Rectum (tissue), 1 donor: ENCODE data around the gene TMEM132C.

DNA sequence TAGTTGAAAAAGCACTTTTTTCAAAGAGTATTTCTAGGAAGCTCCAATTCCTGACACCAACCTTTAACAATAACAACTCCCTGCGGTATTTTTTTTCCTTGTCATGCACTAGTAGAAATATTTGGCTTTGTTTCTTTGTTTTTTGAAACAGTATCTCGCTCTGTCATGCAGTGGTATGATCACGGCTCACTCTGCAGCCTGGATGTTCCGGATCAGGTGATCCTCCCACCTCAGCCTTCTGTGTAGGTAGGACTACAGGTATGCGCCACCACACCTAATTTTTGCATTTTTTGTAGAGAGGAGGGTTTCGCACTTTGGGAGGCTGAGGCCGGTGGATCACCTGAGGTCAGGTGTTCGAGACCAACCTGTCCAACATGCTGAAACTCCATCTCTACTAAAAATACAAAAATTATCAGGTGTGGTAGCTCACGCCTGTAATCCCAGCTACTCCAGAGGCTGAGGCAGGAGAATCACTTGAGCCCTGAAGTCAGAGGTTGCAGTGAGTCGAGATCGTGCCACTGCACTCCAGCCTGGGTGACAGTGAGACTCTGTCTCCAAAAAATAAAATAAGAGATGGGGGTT lies 3.9 kb upstream of the UBC start:
- PRO-cap: unidirectional peak, minus-strand start at position 204 of the sequence

DNA sequence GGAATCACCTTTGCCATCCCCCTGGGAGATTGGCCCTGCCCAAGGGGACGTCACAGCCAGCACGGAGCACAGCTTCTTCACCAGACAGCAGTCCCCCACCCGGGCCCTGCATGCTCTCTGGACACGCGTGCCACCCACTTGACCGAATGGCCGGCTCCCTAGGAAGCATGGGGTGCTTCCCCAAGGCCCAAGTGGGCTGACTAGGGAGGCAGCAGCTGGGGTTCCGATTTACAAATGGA lies 17.3 kb downstream of the DHX37 start:
- PRO-cap: no peak

- PRO-cap: no peak
Observed at GRCh38 chr12:125076296-125076891, 11.2 kb downstream of the AACS start.

DNA sequence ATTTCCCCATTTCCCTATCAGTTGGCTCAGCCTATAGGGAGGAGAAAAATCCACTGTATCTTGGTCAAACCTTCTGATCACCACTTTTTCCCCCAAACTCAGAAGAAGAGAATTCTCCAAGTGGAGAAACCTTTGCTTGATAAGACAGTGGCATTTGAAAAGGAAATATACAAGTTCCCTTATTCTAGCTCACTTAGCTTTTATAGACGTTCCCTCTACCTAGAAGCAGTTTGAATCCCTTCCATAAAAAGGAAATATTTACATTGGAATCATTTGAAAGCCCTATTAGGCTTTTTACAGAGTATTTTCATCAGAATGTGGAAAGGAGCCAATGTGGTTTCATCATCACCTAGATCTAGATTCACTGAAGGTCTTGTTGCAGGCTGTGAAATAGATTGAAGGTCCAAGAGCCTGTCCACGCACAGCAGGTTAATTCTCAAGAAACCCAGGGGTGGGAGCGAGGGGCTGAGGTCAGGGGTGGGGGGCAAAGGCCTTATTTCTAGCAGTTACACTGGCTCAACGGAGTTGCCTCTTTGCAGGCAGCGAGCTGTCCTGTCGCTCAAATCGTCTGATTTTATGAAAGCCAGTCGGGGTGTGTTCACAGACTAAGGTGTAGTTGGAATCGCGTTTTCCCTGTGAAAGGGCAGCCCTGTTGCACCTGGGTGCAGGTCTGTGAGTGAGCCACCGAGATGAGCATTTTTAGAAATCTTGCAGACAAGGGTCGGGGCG lies 45.5 kb downstream of the AACS start:
- PRO-cap: unidirectional peak, plus-strand start at position 393 of the sequence; unidirectional peak, minus-strand start at position 570 of the sequence

DNA sequence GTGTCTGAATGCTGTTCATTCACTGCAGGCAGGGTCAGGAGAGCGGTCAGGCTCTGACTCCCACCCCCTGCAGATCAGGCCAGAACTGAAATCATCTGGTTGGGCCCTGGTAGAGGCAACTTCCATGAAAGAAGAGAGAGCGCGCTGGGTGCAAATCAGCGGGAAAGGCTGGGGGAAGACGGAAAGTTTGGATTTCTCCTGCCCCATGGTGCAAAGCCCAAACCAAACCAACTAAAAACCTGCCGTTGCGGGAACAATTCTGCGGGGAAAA lies 1539.5 kb downstream of the TMEM132B start:
- PRO-cap: unidirectional peak, plus-strand start at position 135 of the sequence

DNA sequence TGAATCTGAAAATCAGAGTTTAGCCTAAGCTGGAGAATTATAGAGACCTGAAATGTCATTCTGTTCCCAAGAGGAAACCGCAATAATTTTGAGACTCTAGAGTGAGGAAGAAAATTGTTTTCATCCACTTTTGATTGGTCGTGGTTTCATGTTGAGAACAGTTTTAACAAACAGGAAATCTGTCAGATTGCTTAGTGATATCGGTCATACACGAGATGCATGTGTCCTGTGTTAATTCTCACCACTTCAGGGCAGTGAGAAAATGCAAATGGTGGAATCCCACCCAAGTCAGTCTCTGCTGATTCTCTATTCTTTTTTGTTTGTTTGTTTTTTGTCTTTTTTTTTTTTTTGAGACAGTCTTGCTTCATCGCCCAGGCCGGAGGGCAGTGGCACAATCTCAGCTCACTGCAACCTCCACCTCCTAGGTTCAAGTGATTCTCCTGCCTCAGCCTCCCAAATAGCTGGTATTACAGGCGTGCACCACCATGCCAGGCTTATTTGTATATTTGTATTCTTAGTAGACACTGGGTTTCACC lies 1498.4 kb upstream of the TMEM132C start:
- PRO-cap: unidirectional peak, plus-strand start at position 254 of the sequence

DNA sequence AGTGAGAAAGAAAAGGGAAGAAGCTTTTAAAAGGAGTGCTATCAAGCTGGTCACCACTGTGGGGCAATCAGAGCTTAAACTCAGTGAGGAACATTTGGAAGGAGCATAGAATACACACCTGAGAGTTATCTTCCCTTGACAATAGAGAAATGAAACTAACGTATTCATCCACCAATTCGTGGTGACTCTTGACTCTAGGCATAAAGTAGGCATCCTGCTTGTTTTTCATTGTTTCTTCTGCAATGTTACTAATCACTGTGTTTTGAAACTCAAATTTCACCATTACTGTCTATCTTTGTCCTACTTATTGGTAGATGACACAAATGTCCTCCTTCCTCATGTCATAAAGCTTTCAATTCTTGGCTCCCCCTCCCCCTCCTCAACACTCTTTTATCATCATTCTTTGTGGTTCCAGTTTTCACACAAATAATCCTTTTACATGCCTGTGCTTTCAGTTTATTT lies 1340.6 kb upstream of the TMEM132C start:
- PRO-cap: no peak

GRCh38 chr12:127165393-127165892 lies 1101.5 kb upstream of the TMEM132C start:
- PRO-cap: no peak

DNA sequence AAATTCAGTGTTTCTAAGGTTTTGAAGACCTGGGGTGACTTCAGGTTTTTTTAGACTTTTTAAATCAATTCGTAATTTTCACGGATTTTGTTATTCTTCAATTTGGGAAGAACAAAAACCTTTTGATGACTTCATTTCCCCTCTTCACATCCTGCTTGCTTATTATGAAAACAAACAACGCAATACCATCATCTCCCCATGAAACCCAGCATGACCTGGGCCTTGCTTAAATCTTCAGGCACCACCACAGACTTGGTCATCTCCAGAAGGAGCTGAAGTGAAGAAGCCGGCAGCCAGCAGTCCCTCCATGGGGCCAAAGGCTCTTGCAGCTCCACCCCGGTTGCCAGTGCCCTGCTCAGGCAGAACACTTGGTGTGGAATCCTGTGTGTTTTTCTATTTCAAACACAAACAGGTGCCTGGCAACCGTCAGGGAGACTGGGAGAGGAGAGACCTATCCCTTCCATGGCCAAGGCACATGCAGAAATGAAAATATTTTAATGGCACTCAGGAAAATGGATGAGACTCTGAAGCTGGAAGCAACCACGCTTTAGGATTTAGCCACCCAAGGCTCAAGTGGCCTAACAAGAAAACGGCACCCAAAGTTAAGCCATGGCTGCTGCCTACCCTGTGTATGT lies 982.9 kb upstream of the TMEM132C start:
- PRO-cap: no peak

GRCh38 chr12:127284675-127285360 lies 982.2 kb upstream of the TMEM132C start:
- PRO-cap: no peak

- PRO-cap: no peak
Observed at GRCh38 chr12:127488948-127489262, 778.1 kb upstream of the TMEM132C start.

DNA sequence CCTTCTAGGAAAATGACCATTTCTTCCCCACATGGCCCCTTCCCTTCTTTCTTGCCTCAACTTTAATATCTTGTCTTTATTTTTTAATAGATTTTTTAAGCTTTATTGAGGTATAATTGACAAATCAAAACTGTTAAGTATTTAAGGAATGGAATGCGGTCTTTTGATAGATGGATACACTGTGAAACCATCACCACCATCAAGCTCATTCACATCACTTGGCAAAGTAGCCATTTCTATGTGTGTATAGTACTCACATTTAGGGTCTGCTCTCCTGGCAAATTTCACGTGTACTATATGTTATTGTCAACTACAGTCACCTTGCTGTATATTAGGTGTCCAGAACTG lies 442.2 kb upstream of the TMEM132C start:
- PRO-cap: no peak

- PRO-cap: no peak
Observed at GRCh38 chr12:127829594-127829793, 437.5 kb upstream of the TMEM132C start.

GRCh38 chr12:128266669-128267487 lies at the start of gene TMEM132C:
TSS of gene TMEM132C (plus strand) at chr12:128267170.
- PRO-cap: no peak

- PRO-cap: bidirectional peak, plus-strand start at chr12:128604001, minus-strand start at chr12:128603726
Observed at GRCh38 chr12:128603811-128604302, 219.9 kb downstream of the SLC15A4 start.

GRCh38 chr12:129530783-129531488 lies 372.9 kb downstream of the TMEM132D start:
- PRO-cap: bidirectional peak, plus-strand start at chr12:129531259, minus-strand start at chr12:129531150

DNA sequence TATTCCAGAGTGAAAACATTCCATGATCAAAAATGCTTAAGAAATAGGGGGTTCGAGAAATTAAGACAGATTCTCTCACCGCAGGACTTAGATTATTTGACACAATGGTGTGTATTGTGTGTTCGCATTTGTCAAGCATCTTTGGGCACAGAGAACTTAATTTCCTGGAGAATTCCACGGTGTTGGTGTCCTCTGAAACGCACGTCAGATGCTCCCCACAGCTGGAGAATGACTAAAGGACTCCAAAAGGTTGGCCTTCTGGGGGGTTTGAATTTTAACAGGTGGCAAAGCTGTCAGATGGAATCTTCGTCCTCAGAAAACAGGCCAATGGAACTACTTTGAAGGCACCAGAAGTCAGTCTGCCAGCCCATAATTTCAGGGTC lies 82.7 kb downstream of the TMEM132D start:
- PRO-cap: no peak

DNA sequence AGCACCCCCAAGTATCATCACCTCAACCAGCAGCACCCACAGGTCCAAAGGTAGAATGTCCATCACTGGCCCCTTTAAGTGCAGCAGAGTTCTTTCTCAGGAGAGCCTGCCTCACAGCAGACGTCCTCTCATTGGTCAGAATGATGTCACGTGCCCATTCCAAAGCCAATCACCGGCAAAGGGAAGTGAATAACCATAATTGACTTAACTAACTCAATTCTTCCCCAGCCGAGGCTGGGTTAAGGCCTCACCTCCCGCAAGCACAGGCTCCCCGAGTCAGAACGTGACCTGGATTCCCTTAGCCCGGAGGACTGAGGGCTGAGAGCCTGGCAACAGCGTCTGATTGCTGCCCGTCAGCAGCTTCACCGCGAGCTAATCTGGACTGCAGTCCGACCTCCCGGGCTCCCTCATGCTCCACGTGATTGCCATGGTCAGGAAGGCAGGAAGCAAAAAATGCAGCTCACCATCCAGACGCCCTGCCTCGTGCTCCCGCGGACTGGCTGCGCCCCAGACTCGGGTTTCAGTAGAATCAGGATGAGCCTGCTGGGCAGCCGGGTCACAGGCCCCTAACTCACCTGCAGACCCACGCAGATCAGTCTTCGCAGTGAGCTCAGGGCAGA lies 92.1 kb upstream of the FZD10 start:
- PRO-cap: no peak

DNA sequence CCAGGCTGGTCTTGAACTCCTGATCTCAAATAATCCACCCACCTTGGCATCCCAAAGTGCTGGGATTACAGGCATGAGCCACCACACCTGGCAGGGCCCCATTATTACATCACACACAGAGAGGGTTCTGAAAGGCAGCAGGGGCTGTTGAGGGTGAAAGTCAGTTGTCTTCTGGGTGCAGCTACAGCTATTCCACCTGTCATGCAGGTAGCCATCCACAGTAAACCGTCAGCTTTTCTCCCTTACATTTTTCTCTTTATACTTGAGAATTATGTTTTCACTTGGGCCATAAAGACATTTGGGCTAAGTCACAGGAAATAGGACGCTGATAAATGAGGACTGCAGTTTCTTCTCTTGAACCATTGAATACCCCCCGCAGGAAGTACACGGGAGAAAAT lies 91.1 kb upstream of the FZD10 start:
- PRO-cap: no peak

- PRO-cap: unidirectional peak, plus-strand start at chr12:130161331
Observed at GRCh38 chr12:130161042-130162293, 796 bp upstream of the FZD10 start.